Measurements from ENCODE around the gene GPLD1.

DNA sequence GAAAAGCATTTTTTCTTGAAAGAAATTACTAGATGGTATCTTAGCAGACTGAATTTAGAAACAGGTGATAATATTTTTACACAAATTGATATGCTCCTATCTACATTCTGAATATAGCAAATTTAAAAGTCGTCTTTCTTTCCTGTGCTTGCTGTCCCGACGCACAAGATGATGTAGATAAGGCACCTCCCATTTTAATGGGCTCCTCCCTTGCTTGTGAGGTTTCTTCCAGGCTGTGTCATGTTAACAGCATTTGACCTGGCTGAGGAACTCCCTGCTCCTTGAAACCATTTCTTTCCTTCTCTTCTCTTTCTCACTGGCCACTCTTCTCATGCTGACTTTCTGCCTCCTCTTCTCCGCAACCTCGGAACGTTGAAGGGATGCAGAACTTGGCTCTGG is 14.5 kb upstream of the ID4 start:
- PRO-cap: no peak

DNA sequence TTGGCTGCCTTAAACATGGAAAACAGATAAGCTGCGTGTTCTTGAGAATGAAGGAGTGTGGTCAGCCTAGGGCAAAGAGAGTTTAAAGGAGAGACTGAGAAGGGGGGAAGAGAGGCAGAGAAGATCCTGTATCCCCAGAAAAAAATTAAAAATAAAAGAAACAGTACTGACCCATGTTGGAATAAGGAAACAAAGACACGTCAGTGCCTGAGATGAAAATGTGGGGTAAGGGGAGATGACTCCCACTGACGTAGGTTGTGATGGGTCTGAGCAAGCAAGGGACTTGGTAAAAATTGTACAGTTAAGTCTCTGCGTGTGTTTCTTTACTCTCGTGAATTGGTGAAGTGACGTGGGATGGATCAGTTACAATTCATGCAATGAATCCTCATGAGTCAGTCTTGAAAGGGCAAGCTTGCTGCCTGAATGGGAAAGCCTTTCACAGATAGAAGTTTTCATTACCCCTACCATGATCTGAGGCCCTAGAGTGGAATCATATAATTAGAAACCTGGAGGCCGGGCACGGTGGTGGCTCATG is 8.4 kb downstream of the ID4 start:
- PRO-cap: no peak

- PRO-cap: no peak
Observed at GRCh38 chr6:20301848-20302617, 89.8 kb upstream of the MBOAT1 start.

DNA sequence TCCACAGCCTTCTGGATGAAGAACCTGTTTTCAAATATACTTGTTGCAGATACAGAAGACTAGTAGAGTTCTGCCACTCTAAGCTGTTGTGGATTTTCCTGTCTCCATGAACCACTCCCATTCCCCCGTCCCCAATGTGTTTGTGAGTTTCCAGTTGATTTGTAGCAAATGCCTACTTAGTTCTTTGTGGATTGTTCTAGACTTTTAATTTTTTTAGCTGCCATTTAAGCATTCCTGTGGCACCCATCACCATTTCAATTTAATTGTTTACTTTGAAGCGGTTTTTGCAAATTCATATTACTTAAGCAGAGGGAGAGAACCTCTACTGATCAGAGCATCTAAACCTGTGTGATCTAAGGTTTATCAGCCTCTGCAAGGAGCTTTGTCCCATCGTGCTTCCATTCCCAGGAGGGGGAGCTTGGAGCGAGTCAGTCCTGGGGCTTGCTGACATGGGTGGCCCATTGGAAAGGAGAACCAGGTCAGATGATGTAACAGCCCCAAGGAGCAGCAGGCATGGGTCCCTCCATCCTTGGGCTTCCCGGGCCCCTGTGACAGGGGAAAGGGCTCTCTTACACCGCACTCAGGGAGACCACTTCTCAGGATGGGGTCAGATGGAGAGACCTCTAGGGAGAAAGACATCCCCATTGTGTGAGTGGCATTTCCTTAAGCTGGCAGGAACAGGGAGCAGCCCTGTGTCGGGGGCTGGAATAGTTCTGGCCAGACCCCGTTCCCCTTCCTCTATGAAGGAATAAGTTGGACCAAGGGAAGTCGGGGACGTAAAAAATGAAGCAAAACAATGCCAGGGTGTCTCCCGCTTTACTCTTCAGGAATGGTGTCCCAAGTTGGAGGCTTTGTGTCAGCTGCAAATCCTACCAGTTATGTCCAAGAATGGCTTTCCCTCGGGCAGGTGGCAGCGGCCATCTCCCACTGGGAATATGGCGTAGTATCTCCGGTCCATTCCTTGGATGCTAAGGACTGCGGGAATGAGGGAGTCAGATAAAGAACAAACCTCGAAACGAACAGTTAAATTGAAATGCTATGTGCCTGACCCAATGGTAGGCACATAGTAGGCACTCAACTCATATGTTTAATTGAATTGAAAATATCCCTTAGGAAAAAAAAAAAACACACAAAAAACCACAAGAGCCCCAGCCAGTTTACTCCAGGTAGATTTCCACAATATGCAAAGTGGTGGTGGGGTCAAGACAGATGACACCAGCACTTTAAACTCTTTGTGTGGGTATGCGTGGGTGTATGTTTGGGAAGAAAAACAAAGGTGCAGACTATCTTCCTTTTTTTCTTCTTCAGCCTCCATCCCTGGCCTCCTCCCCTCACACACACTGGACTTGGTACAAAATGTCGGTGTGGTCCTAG is 42.7 kb upstream of the CDKAL1 start:
- PRO-cap: no peak

DNA sequence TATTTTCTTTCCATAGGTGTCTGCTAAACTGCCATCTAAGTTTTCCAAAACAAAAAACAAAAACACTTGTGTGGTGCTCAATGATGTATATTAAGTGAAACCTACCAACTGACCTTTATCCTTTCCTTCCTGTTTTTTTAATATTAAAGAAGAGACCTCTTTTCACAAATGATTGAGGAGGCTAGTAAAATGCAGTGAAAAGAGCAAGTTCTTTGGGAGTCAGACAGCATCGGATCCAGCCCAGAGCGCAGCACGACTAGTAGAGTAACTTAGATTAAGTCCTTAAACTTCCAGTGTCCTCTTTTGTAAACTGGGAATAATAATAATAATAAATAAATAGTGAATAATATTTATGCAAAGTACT is 386 bp upstream of the CDKAL1 start:
- PRO-cap: no peak

DNA sequence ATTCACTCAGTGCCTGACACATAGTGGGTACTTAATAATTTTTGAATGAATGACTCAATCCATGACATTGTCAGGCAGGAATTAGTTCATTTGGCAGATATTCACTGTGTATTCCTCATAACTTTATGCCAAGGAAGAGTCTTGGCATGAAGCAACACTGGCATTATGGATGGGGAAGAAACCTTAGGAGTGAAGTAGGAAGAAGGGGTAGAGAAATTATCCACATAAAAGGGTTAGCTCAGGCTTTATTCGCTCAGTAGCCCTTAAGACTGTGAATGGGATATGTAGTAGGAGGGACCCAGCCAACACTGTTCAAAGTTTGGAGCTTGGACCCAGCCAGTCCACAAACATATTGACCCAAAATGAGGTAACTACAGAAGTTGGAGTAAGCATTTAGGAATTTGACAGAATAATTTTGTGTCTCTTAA is 452.0 kb upstream of the SOX4 start:
- PRO-cap: no peak

DNA sequence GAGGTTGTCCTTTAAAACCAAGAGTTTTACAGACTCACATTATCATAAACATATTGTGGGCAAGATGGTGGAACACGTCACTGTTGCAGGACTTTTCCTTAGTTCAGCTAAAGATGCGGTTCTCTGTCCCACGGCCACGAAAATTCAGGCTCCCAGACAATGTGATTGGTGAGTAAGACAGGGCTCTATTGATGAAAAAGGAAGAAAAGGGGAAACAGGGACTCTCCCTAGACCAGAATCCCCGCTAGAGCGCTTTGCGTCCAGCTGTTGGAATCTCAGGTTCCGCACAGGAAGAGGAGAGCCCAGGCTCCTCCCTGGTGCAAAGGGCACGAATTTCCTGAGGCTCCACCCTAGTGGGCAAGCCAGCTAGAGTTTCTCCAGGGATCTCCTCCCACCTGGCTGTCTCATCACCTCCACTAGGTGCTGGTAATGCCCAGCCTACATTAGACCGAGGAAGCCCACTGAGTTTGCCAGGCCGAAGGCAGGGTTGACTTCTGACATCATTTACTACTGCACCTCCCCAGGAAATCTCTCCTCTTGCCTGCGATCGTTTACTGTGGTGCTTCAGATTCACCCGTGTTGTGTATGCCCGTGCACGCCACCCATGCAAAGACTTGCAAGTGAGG is 135.9 kb upstream of the SOX4 start:
- PRO-cap: no peak

GRCh38 chr6:21523679-21524184 is 69.8 kb upstream of the SOX4 start:
- PRO-cap: no peak

- PRO-cap: no peak
Observed at GRCh38 chr6:21596831-21597063, 3.2 kb downstream of the SOX4 start.

- PRO-cap: no peak
Observed at GRCh38 chr6:21769292-21770017, 175.9 kb downstream of the SOX4 start.

GRCh38 chr6:21856862-21857214 is 263.3 kb downstream of the SOX4 start:
- PRO-cap: no peak

DNA sequence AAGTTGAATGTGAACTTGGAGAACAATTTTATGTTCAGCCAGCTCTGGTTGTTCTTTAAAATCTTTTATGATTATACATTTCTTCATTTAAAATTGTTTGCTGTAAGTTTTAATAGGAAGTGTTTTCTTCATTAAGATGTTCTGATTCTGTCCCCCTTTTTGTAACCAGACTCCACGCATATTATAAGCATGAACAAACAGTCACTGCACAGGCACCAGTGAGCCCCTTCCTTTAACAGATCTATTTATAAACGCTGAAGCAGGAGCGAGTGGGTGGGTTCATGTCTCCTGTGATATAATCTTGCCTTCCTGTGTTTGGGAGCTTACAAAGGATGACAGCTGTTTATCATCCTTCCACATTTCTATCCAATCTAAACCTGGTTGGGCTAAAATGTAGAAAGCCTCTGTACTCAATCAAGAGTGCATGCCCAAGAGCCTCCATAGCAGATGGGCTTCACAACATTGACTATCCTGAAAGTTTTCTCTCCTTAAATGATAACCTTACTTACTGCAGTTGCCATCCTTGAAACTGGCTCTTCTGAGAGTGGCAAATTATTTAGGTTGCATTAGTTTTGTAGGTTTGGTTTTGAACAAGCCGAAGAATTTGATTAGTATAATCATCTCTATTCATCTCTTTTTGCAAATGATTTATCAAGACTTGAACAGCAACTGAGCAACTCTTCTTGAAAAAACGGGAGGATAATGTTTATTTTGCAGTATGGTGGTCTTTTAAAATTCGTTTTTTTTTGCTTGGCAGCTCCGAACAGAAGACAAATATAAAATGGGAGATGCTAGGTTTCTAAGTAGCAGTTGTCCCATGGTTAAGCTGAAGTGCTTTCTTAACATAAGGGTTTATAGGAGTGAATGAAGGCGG is 299.1 kb downstream of the PRL start:
- PRO-cap: no peak

- PRO-cap: no peak
Observed at GRCh38 chr6:24489425-24490305, at the start of gene GPLD1. GPLD1 (minus strand) TSS chr6:24489578.

GRCh38 chr6:24497958-24498537 is 3.3 kb downstream of the ALDH5A1 start:
- PRO-cap: no peak

GRCh38 chr6:24658651-24659507 is 7.8 kb downstream of the TDP2 start:
- PRO-cap: no peak

DNA sequence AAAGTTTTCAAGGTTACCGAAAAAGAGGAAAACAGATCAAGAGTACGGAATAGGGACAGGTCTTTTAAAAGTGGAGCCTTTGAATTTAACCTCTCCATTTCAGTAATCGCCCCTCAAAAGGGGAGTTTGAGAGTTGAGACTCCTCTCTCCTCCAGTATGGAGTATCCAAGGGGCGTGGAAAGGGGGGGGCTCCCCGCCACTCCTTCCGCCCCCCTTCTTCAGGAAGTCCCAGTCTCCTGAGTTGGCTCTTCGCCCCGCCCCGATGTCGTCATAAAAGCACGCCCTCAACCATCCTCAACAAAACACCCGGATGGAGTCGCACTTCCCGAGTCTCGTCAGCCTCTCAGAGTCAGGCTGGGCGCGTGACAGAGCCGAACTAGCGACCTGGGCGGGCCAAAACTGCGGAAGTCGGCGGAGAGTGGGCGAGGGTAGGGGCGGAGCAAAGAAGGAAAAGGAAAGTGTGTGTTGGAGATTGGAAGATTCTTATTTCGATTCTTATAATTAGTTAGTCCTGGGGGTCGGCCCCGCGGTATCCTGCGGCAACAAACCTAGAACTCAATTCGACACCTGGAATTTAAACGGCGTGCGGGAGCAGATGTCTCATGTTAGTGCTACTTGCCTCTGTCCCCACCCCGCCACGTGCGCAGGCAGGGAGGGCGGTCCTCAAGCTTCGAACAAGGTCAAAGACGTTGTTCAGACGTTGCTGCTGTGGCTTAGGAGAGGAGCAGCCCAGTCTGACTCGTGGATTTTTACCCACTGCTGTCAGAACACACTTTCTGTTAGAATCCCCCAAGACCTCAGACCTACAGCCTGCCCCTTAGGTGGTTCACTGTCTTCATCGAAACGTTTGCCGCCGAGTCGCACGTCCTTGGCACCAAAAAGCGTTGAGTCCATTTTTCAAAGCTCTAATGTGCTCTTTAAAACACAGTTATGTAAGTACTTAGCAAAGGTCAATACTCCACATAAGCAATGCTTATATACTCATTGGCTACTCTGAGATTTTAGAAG is 2.3 kb upstream of the C6orf62 start:
- PRO-cap: bidirectional peak, plus-strand start at position 328 of the sequence, minus-strand start at position 345 of the sequence; bidirectional peak, plus-strand start at position 692 of the sequence, minus-strand start at position 641 of the sequence

GRCh38 chr6:24744873-24745540 is 26.1 kb upstream of the C6orf62 start:
- PRO-cap: no peak

DNA sequence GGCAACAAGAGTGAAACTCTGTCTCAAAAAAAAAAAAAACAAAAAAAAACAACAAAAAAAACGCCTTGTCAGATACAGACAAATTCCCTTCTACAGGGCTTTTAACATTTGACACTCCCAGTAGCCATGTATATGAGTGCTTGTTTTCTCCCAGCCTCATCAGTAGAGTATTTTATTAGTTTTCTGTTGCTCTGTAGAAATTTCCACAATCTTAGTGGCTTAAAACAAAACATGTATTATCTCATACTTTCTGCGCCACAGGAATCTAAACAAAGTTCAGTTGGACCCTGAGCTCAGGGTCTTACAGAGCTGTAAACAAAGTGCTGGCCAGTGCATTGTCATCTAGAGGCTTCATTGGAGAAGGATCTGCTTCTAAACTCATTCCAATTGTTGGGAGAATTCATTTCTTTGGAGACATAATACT is 3.6 kb upstream of the GMNN start:
- PRO-cap: no peak

DNA sequence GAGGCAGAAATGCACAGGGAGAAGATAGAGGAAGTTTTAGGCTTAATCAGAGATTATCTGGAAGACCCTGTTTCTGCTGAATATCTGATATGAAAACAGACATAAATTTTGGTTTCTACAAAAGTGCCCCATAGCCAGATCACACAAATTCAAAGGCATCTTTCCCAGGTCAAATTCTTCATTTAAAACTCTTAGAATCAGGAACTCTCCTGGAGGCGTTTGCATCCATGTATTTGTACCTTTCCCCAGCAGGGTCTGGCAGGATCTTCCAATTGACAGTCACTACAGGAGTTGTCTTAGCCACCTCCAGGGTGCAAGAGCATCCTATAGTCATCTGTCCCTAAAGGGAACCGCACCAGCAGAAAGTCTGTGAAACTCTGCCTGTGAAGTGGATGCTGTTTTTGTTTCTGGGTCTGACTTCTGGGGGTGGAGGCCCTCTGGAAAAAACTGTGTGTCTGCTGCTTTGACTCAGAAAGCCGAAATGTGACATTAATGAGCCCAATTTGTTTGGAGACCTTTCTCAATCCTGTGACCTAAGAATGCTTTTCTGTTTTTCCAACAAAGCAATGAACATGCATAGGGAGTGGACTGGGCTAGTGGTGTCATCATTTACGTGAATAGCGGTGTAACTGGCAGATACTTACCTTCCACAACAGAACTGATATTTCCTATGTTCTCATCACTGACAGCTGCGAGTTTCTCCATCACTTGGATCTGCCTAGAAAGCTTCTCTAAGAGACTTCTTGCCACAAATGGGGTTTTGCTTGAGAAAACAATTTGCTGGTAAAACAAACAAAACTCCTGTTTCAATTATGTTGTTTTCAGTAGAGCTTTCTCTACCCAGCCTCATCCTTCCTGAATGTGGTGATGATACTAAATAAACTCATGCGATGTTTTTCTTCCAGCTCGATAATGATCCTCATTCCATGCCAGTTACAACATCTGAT is 33.2 kb upstream of the ARMH2 start:
- PRO-cap: no peak

DNA sequence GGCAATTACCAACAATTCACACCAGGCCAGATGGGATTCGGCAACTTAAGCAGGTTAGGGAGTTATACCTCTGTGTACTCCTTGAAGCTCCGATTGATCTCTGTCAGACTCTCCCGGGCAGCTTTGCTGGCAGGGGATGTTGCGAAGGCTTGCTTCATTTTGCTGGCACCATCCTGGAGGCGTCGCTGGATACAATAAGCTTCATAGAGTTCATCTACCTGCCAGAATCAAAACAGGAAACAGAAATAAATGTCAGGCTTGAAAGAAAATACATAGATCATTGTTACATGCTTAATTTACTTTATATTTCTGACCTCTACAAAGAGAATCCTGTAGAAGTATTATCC is 66.5 kb upstream of the ARMH2 start:
- PRO-cap: no peak

Measured in left cardiac atrium (tissue), 1 donor.